ENCODE measurements around a stretch of chr13.

- PRO-cap, result no peak
Observed at GRCh38 chr13:110217390-110217963, 89.5 kb downstream of the COL4A1 start.

GRCh38 chr13:110265397-110266618 is 41.1 kb downstream of the COL4A1 start:
- PRO-cap, result bidirectional peak, plus-strand start at chr13:110265753, minus-strand start at chr13:110265484; unidirectional peak, plus-strand start at chr13:110266056

DNA sequence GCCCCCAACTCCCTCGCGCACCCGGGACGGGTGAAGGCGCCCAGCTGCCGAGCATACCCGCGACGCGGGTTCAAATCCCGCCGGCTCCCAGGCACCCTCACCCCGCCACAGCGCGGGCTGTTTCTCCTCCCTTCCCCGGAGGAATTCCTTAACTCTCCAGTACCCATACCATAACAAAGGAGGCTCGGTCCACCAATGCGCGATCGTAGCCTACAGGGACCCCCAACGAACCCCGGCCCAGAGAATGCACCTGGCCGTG is 456 bp downstream of the COL4A1 start:
- PRO-cap, result no peak

DNA sequence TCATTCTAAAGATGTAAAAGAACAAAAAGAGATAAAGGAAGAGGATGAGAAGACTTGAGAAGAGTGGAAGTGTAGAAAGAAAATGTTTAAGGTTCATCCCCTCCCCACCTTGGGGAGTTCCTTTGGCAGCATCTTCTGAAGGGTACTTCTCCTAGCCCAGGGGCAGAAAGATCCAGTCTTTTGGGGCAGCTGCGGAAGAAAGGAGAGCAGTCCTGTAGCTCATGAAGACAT is 33.3 kb downstream of the COL4A2 start:
- PRO-cap, result no peak

- PRO-cap, result no peak
Observed at GRCh38 chr13:110387932-110388570, 81.0 kb downstream of the COL4A2 start.

DNA sequence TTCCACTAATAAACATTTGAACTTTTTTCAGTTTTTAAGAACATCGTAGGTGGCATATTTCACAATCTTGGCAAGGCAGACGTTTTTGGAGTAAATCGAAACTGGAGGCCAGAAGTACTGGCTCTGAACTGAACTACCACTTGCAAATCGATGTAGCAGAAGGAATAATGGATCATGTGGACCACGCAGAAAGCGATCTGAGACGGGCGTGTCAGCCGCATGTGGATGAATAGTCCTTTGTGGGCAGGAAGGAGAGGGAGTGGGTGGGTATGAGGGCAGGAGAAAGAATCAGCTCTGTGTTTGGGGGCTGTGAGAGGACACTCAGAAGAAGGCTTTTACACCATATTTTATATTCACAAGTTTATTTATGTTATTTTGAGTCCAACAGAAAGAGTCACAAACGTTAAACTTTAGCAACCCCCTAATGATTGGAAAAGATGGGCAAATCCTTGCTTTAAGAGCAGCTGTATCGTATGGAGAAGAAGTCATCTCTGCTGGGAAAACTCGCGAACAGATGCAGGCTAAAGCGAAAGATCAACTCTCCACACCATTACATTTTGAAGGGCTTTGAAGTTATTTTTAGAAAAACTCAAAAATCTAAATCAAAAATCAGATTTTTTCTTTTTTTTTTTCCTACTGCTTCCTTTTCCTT is 90.5 kb downstream of the COL4A2 start:
- PRO-cap, result no peak

- PRO-cap, result no peak
Observed at GRCh38 chr13:110398171-110398850, 91.2 kb downstream of the COL4A2 start.

- PRO-cap, result no peak
Observed at GRCh38 chr13:110428197-110428766, 121.2 kb downstream of the COL4A2 start.

DNA sequence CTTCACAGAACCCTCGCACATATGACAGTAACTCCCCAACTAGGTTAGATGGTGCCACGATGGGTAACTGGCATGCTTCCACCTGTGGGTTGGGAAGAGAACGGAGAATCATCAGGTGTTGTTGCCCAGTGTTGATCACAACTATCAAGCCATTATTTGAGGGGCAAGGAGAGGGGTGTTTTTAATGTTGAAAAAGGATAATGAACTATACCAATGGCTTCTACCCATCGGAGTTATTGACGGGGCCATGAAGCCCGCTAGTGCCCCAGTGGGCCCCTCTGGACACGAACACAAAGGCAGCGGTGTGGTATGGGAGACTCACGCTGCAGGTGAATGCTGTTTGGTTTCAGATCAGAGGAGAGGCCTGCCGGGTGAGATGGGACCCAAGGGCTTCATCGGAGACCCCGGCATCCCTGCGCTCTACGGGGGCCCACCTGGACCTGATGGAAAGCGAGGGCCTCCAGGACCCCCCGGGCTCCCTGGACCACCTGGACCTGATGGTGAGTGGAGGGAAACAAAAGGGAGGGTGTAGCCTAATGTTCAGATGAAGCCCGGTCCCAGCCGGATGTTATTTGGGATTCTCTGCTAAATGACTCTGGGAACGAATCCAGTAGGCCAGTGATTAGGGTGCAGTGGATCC is 111.4 kb downstream of the RAB20 start:
- PRO-cap, result no peak

DNA sequence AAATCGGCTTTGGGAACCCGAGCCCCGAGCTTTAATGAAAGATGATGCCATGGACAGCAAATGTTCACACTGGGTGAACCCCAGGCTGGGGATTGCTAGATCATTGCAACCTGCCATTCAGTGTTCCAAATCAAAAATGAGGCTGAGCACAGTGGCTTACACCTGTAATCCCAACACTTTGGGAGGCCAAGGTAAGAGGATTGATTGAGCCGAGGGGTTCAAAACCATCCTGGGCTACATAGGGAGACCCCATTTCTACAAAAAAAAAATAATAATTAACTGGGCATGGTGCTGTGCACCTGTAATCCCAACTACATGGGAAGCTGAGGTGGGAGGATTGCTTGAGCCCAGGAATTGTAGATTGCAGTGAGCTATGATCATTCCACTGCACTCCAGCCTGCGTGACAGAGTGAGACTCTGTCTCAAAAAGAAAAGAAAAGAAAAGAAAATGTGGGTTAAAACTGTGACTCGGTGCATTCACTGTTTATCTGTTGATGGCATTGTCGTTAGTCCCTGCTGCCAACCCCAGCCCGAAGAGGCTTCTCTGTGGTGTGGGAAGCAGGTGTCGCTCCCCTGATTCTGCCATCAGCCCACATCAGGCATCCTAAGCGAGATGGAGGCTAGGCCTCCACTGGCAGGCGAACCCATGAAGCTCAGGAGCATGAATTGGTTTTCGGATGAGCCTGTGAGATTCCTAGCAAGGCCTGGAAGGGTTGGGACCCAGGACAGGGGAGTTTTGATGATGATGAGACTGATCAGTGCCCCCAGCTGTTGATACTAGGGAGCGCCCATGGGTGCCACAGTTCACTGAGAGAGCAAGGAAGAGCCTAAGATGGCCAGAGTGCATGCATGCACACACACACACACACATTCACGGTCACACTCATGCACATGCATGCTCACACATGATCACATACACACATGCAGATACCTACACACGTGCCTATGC is 87.5 kb downstream of the RAB20 start:
- PRO-cap, result no peak

GRCh38 chr13:110536037-110536843 is 25.3 kb downstream of the RAB20 start:
- PRO-cap, result bidirectional peak, plus-strand start at chr13:110536600, minus-strand start at chr13:110536403; unidirectional peak, plus-strand start at chr13:110536600

- PRO-cap, result no peak
Observed at GRCh38 chr13:110640887-110642003, 25.9 kb downstream of the NAXD start.

DNA sequence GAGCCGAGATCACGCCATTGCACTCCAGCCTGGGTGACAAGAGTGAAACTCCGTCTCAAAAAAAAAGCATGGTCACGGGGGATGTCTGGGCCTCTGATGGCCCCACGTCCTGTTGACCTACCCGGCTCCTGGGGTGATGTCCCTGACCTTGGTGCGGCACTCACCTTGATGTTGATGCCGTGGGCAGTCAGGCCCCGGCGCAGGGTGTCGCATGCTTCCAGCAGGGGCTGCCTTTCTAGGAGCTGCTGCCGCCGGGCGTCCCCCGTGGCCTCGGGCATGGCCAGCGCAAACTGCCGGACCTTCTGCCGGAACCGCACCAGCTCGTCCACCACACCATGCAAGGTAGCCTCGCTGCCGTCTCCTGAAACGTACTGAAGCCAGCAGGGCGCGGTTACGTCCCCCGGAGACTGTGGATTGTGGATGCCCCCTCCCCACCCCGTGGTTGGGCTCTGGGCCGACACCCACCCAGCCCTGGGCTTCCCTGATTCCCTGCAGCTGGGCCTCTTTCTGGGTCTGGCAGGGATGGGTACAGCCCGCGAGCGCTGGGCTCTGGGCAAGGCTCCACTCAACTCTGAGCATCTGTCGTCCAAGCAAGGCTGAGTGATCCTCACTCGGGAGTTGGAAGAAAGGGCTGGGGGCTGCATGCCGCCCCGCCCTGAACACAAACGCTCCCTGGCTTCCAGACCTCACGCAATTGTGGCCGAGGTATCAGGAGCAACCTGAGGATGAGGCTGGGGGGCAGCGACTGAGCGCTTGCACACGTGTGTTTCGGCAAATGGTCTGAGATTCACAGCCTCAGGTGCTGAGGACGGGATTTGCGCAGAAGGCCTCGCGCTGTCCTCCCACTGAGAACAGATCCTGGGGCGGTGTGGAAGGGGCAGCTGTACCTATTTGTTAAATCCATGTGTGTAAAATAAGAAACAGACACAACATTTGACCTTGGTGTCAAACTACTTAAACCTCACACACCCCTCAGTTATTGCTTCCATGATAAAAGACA is 27.1 kb downstream of the NAXD start:
- PRO-cap, result no peak

DNA sequence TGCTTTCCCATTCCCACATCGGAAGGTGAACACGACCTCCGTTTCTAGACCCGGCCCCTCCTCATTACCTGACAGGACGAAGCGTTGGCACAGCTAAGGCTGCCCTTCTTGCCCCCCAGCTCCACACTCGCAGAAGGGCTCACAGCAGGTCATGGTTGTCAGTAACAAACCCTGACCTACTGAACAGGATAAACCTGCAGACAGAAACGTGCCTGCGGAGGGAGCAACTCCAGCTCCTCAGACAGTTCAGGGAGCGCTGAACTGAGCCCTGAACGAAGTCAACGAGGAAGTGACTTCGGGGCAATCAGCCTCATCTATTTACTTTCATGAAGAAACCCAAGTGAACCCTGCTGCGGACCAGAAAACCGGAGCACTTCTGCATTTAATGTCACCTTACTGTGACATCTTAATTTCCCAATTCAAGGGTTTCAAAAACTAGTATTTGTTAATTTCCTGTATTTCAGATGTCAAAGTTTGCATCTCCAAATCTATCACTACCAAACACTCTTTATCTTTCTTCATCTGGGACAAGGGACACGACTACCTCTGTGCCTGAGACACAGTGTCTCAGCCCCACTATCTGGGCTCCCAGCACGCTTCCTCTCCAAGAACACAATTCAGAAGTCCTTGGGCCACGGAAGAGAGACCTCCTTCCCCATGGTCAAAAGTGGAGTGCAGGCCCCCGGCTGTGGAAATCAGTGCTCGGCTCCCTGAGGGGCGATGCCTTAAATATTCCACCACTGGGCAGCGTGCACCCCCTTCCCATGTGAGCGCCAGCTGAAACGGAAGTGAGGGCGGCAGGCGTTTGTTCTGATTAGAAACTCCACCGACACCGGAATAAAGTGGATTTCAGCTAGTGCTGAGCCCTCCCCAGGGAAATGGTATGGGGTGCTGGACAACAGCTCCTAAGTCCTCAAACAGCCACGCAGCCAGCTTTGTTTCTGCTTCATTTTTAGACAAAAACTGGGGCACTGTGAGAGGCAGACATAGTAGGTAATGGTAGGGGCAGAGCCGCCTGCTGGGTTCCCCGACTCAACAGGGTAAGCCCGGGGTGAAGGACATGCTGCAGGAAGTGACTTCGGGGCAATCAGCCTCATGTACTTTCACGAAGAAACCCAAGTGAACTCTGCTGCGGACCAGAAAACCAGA is 40.1 kb downstream of the CARS2 start:
- PRO-cap, result no peak

DNA sequence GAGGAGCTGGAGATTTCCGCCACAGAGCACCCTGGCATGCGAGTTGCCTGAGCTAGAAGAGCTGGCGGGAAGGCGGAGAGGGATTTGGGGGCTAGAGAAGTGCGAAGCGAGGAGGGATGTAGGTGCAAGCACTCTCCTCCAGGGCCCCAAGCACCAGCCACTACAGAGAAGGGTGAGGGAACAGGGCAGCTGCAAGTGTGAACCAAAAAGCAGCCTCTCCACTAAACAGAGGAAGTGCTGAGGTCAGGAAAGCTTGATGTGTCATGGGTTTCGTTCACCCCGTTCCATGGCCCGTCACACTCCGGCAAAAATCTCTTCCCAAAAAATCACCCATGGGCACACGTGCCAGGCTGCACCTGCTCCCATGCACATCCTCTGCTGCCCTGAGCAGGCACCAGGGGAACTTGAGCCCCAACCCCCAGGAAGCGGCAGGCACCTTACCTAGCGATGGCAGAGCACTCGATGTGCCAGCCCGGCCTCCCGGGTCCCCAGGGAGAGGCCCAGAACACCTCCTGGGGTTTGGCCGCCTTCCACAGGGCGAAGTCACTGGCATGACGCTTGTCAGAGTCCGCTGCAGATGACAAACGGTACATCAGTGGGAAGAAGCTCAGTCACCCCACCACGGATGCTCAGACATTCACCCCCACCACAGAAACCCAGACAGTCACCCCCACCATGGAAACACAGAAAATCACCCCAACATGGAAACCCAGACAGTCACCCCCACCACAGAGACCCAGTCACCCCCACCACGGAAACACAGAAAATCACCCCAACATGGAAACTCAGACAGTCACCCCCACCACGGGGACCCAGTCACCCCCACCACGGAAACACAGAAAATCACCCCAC is 29.2 kb downstream of the CARS2 start:
- PRO-cap, result no peak

DNA sequence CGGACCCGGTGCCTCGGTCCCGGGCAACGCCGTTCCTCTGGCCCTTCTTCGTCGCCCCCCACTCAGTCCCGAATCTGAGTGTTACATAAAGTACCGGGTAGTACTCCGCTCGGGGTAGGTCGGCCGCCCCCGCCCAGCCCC is 1.1 kb downstream of the ING1 start:
- PRO-cap, result bidirectional peak, plus-strand start outside the sequence, minus-strand start at position 76 of the sequence

DNA sequence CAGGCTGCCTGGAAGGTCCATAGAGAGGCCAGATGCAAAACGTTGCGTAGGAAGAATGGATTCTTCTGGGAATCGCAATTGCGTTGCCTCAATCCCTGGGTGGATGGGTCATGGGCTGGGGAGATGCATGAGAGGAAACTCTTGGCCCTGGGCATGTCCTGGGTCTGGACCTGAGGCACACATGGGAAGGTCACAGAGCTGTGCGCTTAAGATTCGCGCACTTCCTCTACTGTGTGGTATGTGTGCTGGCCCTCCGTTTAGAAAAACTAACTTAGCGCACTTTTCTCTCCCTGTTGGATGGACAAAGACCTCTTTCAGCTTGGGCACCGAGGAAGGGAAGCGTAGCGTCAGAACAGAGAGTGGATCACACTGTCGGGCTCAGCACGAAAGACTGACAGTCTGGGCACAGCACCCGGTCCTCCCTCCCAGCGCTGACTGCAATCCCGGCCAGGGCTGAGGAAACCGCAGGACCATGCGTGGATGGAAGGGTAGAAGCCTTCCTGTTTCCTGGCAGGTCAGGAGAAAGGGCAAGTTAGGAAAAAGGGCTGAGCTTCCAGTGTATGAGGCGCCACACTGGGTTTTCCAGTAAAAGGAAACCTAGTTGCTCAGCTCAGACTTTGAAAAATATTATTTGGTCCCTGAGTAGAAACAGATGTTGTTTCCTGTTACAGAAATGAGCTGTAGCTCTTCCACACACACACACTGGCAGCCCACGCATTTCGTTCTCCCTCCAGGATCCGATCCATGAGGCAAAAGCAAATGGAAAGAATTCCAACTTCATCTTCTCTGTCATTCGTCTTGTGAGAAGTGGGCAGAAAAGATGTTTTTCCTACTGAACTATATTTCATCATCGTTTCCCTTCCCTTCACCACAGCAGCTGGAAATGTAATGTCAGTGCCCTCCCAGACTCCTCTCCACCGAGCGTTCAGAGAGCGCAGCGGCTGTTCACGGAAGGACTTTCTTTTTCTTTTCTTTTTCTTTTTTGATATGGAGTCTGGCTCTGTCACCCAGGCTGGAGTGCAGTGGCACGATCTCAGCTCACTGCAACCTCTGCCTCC is 86.1 kb downstream of the ING1 start:
- PRO-cap, result no peak

DNA sequence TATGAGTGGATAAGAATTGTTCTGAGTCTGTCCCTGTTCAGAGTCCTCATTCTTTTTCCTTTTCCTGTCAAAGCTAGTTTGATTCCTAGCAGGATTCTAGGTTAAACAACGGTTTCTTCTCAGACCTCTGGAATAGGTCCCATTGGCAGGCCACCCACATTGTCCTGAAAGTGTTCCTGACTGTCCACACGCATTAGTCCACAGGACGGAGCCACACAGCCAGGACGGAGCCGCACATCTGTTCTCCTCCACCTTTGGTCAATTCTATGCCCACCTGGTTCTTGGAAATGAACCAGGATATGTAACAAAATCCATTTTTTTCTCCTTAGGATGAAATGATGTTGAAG is 46.1 kb downstream of the ANKRD10 start:
- PRO-cap, result unidirectional peak, plus-strand start at position 203 of the sequence

DNA sequence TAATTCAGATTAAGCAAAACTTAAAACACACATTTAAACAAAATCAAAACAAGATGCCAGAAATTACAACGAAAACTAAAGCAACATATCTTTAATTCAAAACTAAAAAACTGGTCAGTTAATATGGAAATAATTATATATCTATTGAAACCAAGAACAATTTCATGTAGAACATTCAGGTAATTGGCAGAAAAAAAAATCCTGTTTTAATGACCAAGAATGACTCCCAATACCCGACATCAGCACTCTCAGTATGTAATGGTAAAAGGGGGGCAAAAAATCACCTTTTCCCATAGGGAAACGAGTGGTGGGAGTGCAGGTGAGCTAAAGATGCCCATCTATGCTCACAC is 24.8 kb downstream of the ANKRD10 start:
- PRO-cap, result no peak

- PRO-cap, result no peak
Observed at GRCh38 chr13:110954877-110955613, 40.2 kb upstream of the ANKRD10 start.

Measured in parotid gland (tissue), 1 donor.